Panc1 (cell line): ENCODE results near the gene PROSER1.

- RRBS, 2 experiments, result no CpG with 5 or more reads among the region's 5 CpGs
Observed at GRCh38 chr13:37288022-37288472, 182.6 kb upstream of the CSNK1A1L start.

- RRBS, 2 experiments, result no CpG with 5 or more reads among the region's 17 CpGs
Observed at GRCh38 chr13:37934360-37934842, 64.8 kb upstream of the TRPC4 start.

DNA sequence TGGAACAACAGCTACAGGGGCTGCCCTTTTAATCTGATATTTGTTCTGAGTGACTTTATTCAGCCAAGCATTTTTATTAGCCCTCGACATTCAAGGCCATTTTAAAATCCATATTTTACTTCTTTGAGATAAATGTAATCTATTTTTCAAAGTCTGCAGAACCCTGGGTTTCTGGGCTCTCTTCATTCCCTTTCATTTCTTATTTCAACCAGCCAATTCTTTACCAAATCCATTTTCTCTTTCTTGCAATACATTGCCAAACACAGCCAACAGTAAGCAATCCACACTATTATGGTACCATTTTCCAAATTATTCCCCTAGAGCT is 224.1 kb upstream of the UFM1 start:
- RRBS, 2 experiments, result no CpG with 5 or more reads among the region's 1 CpG

DNA sequence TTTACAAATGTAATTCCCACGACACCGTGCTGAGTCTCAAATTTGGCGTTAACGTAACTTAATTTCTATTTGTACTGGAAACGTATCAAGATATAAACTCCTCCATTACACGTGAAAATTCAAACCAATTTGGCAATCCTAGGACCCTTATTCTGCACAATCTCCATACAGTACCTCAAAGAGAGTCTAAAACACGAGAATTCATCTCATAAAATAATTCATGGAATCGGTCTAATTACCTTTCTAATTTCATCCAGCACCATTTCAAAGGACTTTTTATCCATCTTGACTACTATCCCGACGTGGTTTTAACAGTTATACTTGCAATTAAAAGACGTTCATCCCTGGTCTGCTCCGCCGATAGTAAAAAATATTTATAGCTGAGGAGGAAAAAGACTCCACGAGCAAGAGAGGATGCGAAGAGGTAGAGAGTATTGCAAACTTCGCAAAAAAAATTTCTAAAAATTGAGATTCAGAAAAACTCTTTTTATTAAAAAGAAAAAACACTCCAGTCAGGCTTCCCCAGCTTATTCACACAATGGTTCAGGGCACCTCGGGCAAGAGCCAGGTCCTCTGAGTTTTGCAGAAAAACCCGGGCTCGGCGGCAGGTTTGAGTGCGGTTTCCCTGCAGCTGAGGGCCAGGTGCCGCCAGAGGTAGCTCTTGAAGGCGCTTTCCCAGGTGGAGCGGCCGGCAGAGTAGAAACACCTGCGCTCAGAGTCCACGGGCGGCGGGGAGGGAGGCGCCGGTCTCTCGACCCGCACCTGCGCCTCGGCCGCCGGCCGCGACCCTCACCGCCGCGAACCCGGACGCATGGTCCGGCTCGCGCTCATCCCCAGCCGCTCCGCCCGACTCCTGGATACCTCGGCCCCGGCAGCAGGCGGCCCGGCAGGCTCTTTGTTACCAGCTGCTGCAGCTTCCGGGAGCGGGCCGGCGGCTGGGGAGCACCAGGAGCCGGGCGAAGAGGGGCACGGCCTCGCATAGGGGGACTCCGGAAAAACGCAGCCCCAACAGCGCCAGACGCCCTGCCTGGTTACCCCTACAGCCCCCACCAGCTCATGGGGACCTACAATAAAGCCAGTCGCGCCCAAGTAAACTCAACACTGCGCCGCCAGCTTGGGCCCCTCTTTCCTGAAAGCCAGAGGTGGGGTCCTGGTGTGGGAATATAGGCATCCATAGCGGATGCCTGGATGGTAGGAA is at the start of gene PROSER1:
PROSER1 (minus strand) TSS at position 1,131 of the 1,198 bp plus-strand sequence.
- RRBS, 2 experiments, result under 1 to 5% methylated on average over 21 to 25 of the region's 71 CpGs

- RRBS, 2 experiments, result no CpG with 5 or more reads among the region's 8 CpGs
Observed at GRCh38 chr13:39586904-39587674, 15.9 kb downstream of the LHFPL6 start.

DNA sequence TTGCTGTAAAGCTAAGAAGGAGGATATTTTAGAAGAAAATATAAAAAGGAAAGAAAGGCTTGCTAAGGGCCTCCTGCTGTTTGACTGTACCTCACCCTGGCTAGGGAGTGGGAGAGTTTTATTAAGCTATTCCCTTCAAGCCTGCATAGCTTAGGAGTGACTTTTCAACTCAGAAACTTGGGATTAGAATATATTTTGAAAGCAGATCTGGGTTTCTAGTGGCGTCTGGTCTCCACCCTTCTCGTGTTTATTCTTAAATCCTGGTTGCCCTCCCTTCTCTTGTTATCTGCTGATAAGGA is 460.0 kb downstream of the COG6 start:
- RRBS, 2 experiments, result no CpG with 5 or more reads among the region's 2 CpGs

- RRBS, 2 experiments, result no CpG with 5 or more reads among the region's 4 CpGs
Observed at GRCh38 chr13:40228442-40228972, 437.9 kb downstream of the FOXO1 start.

DNA sequence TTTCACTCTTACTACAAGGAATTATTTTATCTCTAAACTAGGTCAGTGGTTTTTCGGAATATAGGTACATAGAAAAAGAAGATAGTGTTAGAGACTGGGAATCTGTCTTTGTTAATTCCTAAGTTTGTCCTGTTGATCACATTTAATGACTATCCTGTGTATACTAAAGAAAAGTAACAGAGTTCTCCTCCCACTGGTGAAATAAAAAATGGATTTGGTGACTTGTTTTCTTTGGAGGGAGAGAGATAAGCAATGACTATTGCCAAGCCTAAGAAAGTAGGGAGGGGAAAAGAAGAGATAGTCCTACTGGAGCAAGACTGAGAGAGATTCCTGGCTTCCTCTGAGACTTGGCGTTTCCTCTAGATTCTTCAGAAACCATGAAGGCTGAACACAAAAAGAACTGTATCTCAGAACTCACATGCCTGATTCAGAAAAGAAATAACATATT is 406.6 kb downstream of the FOXO1 start:
- RRBS, 2 experiments, result no CpG with 5 or more reads among the region's 2 CpGs

DNA sequence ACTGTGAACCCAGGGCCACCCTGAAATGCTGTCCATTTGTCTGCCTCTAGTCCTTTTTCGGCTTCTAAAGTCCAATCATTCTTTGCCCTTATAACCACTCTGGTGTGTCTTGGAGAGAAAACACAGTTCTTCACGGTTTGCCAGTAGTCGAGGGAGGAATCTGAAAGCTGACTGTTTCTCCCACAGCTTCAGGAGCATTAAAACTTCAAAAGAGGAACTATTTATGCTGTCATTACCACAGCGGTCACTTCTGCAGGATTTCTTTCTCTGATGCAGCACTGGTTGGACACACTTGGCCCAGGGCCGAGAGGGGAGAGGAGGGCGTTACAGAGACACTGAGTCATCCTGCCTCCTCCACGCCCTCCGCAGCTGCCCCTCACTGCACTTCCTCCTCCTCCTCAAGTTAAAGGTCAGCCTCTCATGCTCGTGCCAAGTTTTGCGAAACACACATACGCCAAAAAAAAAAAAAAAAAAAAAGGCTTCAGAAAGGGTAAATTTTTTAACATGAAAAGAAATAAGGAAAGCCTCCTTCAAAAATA is 264.1 kb downstream of the FOXO1 start:
- RRBS, 2 experiments, result no CpG with 5 or more reads among the region's 11 CpGs

DNA sequence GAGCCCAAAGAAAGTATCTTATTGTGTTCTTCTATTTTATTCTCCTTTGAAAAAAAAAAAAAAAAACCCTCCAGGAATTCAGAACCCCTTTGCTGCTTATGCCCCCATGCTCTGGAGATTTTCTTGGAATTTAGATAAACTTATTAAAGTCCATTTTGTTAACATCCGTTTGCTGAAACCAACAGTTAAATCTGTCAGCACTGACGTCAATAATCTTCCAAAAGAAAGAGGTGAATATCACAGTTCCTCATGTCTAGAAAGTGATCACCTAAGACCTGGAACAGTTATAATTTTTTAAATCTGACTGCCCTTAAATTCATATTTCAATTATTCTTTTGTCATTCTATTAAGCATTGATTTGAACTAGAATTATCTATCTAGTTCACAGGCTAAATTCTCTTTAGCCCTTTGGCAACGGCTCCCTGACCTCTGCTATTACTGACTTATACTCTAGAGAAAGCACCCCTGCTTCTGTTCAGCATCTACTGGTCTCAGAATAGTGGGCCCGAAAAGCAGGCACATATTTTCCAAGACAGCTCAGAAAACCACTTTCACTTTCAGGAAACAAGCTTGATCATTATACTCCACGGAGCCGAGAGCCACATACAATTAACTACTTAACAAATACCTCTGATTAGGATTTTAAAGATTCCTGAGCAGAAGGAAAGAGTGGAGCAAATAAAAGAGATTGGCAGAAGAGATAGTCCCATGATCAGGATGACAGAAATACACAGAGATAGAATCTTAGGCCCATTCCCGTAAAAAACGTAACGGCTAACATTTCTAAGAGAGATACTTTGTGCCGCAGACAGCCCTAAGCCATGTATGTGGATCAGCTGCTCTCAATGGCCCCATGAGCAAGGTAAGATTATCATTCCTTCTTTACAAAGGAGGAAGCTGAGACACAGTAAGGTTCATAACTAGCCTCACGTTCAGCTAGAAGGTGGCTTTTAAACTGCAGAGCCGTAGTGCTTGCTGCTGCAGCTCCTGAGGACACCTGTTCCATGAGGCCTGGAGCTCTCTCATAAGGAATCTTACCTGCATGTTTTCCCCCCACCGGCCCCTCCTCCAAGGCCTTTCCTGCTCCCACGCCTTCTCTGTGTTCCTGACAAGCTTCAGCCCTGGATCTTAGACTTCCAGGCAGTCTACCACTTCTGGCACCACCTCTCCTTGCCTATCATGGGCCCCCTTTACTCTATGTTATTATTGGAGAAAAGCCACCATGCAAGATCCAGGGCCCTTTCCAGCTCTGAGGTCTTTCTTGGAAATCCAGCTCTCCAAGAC is 227.4 kb downstream of the FOXO1 start:
- RRBS, 2 experiments, result no CpG with 5 or more reads among the region's 14 CpGs

- RRBS, 2 experiments, result no CpG with 5 or more reads among the region's 3 CpGs
Observed at GRCh38 chr13:40453129-40453674, 213.2 kb downstream of the FOXO1 start.

GRCh38 chr13:40470541-40471074 is 195.8 kb downstream of the FOXO1 start:
- RRBS, 2 experiments, result no CpG with 5 or more reads among the region's 5 CpGs

DNA sequence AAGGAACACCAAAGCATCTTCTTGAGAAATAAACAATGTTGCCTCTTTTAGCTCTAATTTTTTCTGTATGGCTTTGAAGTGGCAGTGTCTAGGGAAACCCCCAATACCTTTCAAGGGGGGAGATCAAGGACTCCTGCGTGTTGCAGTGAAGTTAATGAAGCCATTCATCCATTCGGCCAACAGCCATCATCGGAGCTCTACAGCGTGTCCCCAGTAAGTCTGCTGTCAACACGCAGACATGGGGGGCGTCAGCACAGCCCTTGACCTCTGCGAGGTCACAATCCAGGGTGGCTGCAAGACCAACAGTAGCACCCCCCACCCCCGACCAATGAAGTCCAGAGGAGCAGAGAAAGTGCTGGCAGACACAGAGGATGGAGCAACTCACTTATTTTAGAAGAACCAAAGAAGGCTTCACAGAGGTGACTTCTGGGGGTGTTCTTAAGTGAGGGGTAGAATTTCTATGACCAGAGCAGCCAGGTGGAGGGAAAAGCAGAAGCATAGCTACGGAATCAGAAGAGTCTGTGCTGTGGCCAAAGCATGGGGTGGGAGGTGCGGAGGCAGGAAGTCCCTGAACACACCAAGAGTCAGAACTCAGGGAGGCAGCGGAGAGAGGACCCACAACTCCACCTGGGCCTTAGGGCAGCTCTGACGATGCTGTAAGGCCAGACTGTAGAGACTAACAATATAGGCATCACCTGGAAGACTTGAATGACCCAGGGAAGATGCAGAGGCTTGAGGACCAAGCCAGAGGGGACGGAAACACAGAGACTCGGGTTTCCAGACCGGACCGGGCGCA is 185.4 kb downstream of the FOXO1 start:
- RRBS, 2 experiments, result no CpG with 5 or more reads among the region's 17 CpGs

GRCh38 chr13:40587652-40588180 is 78.7 kb downstream of the FOXO1 start:
- RRBS, 2 experiments, result no CpG with 5 or more reads among the region's 5 CpGs

- RRBS, 2 experiments, result no CpG with 5 or more reads among the region's 7 CpGs
Observed at GRCh38 chr13:40599299-40599687, 67.1 kb downstream of the FOXO1 start.

GRCh38 chr13:40615623-40616184 is 50.7 kb downstream of the FOXO1 start:
- RRBS, 2 experiments, result no CpG with 5 or more reads among the region's 10 CpGs

- RRBS, 2 experiments, result no CpG with 5 or more reads among the region's 4 CpGs
Observed at GRCh38 chr13:40629759-40630422, 36.5 kb downstream of the FOXO1 start.

- RRBS, 2 experiments, result no CpG with 5 or more reads among the region's 5 CpGs
Observed at GRCh38 chr13:40631407-40631996, 34.9 kb downstream of the FOXO1 start.

- RRBS, 2 experiments, result no CpG with 5 or more reads among the region's 12 CpGs
Observed at GRCh38 chr13:40651643-40652462, 14.6 kb downstream of the FOXO1 start.

DNA sequence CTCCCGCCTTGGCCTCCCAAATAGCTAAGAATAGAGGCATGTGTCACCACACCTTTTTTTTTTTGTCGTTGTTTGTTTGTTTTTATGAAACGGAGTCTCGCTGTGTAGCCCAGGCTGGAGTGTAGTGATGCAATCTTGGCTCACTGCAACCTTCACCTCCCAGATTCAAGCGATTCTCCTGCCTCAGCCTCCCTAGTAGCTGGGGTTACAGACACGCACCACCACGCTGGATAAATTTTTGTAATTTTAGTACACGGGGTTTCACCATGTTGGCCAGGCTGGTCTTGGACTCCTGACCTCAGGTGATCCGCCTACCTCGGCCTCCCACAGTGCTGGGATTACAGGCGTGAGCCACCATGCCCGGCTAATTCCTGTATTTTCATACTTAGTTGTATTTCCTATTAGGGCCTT is 714 bp upstream of the SLC25A15 start:
- RRBS, 2 experiments, result no CpG with 5 or more reads among the region's 12 CpGs